Tongue (tissue), 2 donors: ENCODE measurements around the genes SERF1B and MCCC2.

GRCh38 chr5:68169964-68170408 lies 45.6 kb upstream of the PIK3R1 start:
- RAMPAGE, long total RNA = no peak

- RAMPAGE, long total RNA = no peak
Observed at GRCh38 chr5:68216370-68216862, 860 bp downstream of the PIK3R1 start.

DNA sequence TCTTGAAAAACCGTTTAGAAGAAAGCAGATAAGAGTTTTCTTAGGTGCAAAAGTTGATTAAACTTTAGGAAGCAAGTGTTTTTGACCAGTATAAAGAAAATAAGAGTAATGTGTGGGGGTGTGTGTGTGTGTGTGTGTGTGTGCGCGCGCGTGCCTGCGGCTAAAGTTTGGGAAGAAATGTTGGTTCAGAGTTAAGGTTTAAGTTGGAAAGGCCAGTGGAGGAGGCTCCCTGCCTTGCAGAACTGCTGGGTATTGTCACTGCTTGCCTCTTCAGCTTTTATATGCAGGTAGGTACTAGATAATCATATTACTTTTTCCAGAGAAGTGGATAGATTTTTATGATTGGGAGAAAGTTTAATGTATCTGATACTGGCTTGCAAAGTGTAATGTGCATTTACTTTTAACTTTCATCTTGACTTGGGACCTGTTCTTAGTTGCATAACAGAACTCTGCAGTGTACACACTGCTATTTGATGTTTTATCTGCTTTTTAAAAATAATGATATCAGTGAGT lies 2.0 kb downstream of the PIK3R1 start:
- RAMPAGE, long total RNA = no peak

DNA sequence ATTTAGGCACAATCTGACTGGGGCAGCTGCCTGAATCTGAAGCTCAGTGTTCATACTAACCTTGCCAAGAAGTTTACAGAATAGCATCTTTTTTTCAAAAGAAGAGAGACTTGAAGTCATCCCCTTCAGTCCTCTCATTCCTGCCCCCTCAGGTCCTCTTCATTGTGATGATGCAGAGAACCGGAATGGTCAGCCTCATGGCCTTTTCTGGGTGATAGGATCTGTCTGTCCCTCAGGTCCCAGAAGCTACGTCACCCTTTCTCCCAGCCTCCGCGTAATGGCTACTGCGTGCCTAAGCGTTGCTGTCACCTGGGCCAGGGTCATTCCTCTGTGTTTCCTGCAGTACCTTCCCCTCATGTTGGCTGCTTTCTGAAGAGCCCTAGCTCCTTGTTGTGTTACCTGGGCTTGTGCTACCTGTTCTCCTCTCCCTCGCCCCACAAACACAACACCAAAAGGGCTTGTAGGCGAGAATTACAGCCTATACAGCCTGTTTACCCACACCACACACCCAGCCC lies 4.7 kb downstream of the PIK3R1 start:
- RAMPAGE, long total RNA = no peak

GRCh38 chr5:68238757-68239206 lies 23.2 kb downstream of the PIK3R1 start:
- RAMPAGE, long total RNA = no peak

- RAMPAGE, long total RNA = no peak
Observed at GRCh38 chr5:68281820-68282322, 66.3 kb downstream of the PIK3R1 start.

GRCh38 chr5:68297844-68298500 lies 82.4 kb downstream of the PIK3R1 start:
- RAMPAGE, long total RNA = no peak

DNA sequence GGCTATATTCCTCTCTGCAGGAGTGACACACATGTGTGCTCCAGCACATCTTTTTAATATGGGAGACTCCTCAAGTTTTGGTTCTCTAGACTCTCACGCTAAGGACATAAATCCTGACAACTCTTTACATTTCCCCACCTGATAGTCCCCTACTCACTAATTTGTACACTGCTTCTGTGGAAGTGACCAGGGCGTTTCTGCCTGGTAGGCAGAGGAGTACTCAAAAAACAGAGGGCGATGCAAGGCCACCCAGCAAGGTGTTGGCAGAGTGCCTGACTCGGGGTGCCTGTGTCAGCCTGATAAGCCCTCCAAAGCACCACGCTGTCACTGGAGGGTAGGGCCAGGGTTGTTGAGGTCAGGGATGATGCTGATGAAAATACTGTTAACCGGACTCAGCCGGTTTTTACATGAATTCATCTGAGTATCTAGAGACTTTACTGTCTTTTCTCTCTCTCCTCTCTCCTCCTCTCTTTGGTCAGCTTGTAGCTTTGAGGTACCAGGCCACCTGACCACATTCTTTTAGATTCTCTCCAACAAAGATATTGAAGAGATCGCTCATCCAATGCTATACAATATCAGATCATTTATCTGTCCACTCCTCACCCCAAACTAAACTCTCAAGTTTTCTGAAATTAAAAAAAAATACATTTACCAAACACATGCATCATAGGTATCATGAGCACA lies 205.1 kb downstream of the PIK3R1 start:
- RAMPAGE, long total RNA = no peak

- RAMPAGE, long total RNA = no peak
Observed at GRCh38 chr5:68549177-68549737, 333.7 kb downstream of the PIK3R1 start.

GRCh38 chr5:68759420-68760046 lies 334.3 kb upstream of the SLC30A5 start:
- RAMPAGE, long total RNA = no peak

DNA sequence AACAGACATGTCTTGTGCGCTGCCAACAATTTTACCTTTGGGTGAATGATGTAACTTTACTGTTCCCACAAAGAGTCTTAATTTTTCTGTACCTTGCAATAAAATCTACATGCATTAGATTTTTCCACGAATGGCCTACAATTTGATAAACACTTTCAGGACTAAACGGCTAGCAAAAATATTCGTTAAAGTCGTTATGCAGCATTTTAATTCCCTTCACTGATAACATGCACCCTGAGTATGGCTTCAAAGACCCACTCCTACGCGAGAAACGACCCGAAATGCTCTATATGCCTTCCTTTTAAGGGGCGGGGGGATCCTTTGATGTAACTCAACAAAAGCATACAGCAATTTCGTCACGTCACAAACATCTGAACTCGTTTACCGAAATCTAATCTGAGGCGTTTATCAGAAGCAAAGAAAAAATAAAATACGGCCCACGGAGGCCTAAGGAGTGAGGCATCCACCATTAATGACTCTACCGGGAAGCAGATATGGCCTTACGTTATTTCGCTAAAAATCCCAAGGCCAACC lies 661 bp downstream of the AK6 start:
- RAMPAGE, long total RNA = no peak

- RAMPAGE, long total RNA = no peak
Observed at GRCh38 chr5:69525954-69526801, 33.6 kb downstream of the OCLN start.

DNA sequence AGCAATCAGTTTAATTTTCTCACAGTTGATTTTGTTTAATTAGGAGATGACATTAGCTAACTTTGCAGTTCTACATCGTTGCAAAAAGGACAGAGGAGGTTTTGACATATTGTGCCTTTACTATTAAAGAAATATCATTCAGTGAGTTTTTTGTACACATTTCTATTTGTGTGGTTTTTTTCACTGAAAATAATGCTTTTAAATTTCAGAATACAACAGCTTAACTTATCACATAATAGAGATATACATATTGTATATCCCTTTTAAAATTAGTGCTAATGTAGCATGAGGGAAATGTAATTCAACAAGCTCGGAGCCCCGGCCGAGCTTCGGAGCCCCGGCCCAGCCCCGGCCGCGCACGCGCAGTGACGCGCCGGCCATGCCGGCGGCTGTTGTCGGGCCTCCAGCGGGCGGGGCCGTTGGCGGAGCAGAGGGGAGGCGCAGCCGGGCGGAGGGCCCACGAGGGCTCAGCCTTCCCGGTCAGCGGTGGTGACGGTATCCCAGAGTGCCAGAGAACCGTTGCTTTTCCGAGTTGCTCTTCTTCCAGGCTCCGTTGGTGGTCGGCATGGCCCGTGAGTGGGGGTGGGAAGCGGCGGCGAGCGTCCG lies at the start of gene SERF1B:
Gene SERF1B (plus strand): TSS at position 365 of the 606 bp plus-strand sequence.
- RAMPAGE, long total RNA = no peak

DNA sequence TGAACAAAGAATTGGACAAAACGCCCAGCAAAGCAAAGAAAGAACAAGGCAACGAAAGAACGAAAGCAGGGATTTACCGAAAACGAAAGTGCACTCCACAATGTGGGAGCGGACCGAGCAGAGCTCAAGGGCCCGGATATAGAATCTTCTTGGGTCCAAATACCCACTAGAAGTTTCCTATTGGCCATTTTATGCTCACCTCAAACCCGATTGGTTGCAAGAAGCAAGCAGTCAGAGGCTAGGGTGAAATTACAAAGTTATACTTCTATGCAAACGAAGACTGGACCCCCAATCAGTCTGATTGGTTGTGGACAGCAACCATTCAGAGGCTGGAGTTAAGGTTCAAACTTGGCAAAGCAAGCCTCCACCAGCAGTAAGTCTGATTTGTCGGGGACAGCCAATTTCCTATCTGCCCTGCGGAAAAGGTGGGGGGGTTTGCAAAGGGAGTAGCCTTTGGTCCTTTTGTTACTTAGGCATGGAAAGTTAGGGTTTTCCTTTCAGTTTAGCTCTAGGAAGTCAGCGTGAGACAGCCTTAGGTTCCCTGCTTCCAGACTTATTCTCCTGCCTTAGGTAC lies 575 bp upstream of the MCCC2 start:
- RAMPAGE, long total RNA = no peak

DNA sequence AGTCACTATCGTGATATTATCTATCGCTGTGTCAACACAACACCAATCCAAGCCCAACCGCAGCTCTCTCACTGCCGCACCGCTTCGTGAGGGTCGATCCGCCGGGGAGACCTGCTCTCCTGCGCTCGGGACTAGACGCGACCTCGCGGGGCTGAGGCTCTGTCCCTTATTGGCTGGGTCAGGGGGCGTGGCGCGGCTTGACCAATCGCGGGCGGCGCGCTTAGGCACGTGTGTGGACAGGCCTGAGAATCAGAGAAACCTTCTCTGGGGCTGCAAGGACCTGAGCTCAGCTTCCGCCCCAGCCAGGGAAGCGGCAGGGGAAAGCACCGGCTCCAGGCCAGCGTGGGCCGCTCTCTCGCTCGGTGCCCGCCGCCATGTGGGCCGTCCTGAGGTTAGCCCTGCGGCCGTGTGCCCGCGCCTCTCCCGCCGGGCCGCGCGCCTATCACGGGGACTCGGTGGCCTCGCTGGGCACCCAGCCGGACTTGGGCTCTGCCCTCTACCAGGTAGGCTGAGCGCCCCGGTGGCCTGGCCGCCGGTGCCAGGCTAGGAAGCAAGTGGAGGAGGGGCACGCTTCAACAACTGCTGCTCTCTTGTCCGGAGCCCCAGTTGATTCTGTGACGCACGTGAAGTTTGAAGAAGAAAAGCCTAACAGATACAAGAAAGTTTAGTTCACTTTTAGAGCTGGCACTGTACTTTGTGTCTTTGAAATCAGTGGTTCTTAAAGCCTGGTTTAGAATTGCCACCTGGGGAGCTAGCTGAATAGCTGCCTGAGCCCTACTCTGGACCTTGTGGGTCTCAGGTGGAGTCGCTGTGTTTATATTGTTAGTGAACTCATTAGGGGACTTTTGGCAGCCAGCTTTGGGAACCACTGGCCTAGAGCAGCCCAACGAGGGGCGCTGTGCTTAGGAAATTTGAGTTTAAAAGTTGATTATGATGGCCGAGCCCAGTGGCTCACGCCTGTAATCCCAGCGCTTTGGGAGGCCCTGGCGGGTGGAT lies at the start of gene MCCC2:
Gene MCCC2 (plus strand): TSS at position 289 of the 996 bp plus-strand sequence.
- RAMPAGE, long total RNA = no peak

DNA sequence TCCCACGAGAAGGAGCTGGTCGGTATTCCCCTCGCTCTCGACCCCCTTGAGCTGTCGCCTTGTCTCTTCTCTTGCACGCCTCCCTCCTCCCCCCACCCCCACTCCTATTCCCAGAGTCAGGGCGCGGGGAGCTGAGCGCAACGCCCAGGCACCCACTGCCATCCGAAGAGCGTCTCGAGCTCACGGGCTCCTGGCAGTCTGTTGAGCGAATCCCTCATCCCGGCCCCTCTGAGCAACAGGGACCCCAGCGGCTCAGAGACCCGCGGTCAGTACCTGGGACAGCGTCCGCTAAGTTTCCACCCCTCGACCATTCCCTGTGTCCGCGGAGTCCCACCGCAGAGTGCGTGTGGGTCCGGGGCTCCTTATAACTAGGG lies 347 bp downstream of the CARTPT start:
- RAMPAGE, long total RNA = no peak

DNA sequence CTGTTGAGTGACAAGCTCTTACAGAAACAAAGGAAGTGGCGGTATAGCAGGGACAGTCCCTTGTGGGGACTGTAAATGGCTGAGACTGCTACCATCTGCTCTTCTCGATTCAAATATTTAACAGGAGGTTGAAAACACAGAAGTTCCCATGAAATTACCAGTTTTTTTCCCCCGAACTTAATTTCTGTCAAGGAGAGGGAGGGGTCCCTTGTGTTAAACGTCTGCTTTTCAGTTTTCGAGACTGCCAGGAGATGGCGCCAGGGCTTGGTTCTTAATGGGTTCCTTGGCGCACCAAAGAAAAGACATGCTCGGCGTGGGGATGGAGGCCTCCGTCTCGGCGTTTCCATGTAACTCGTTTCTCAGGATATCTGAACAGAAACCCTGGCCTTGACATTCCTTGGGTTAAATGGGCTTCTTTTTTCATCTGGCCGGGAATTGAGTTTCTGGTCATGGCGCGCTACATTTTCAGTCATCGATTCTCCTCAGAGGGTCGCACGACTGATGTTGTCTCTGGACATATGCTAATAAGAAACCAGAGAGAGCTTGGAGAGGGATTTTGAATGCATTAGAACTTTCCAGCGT lies 63.9 kb downstream of the CARTPT start:
- RAMPAGE, long total RNA = no peak

- RAMPAGE, long total RNA = no peak
Observed at GRCh38 chr5:71887561-71888136, 168.6 kb downstream of the CARTPT start.

DNA sequence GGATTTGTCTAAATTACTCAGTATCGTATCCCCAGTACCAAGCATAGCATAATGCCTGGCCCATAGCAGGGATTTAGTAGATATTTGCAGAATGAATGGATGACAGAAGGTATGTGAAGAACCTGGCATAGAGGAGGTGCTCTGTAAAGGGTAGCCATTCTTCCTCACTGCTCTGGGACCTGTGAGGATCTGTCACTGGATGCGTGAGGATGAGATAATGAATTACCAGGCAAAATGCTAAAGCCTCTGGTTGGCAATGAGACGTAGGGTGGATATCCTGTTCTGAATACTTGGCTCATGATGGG lies 172.6 kb downstream of the CARTPT start:
- RAMPAGE, long total RNA = no peak

DNA sequence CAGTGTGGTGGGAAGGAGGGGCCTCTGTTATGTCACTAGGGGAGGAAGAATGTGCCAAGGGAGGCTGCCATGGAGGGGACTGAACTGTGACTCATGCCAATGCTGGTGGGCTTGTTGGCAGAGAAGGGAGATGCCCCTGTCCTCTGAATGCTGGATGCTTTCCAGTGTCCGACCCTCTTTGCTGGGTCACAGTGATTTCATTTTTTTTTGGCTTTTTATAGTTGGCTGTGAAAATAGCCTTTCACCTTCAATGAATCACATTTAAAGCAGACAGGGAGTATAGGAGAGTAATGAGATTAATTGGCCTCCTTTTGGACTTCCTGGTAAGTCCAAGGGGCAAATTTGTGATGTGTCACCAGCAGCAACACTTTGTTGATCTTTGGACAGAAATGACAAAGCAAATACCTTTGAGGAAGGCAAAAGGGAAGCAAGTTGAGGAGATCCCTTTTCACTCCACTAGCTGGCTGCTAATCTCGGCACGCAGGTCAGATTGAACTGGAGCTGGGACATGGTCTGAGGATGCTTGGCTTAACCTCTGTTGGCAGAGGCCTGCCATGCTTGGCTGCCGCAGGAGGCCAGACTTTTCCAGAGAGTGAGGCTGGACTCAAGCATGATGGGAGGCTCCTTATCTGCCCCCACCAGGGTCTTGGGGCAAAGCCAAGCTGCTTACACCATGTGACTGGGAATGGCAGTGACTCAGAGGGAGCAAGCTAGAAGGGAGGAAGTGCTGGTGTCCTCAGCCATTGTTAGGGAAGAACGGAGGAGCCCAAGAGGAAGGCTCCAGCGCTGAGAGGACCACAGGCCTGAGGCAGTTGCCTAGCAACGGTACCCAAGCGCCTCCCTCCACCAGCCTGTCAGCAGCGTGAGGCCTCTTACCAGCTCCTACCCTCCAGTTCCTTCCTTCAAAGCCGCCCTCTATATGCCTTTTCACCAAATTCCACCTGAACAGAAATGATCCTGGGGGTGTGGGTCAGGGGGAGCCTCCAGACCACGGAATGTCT lies 174.5 kb upstream of the MAP1B start:
- RAMPAGE, long total RNA = no peak